Metastatic Lung Carcinoma in the Adrenal Gland (tissue), 1 donor: ENCODE measurements around the genes MED8 and ERI3.

DNA sequence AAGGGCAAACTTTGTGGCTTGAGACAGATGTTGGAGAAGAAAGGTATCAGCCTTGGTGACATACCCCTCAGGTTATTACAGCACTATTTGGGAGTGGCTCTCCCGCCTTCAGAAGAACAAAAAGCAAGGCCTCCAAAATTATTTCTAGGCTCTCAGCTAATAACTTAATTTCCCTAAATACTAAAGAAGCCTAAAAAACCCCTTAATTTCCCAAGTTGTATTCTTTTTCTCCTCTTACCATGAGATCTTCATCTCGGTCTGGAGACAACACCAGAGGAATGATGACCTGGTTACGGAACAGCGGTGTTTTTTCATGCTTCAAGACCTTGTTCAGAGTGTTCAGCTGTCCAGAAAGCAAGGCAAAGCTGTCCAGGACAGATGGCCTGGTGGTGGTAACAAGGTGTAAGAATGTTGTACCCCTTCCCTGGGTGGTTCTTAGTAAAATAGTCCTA, 2.3 kb downstream of the MED8 start:
- PRO-cap: no peak

DNA sequence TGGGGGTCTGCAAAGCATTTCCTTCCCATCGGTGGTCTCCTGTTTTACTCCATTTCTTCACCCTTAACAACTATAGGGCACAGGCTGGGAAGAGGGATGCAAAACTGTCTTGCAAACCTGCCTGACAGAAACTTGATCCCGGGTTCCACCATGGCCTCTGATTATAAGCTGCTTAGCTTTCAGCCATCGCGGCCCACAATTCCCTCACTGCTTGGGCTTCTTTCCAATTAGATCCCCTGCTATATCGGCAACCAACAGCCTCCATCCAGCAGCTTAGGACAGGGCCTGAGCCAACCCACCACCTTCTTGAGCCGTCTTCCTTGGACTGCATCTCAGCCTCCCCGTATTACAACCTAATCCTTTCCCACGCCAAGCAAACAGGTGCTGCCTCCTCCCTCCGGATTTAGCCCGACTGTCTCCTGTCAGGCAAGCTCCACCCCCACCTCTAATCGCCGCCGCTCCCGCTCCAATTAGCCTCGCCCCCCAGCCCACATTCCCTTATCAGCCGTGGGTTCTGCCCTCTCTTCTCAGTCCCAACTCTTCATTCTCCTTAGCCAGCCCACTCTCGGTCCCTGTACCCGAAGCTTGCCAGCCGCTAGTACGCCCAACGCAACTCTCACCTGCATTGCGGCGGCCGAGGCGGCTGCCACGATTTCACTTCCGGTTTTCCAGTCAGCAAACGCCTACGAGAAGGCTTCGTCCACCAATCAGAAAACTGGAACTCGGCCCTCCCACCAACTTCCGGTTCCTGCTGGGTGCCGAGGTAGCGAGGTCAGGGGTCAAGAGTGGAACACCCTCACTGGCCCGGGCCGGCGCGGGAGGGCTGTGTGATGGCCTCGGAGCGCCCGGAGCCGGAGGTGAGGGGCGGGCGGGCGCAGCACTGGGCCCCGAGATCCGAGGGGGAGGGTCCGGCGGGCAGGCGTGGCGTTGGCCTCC, at the start of gene MED8:
MED8 (minus strand) TSS at position 662 of the 936 bp plus-strand sequence.
- PRO-cap: bidirectional peak, plus-strand start at position 770 of the sequence, minus-strand start at position 662 of the sequence

GRCh38 chr1:43419623-43420425, 30.1 kb downstream of the SZT2 start:
- PRO-cap: no peak

DNA sequence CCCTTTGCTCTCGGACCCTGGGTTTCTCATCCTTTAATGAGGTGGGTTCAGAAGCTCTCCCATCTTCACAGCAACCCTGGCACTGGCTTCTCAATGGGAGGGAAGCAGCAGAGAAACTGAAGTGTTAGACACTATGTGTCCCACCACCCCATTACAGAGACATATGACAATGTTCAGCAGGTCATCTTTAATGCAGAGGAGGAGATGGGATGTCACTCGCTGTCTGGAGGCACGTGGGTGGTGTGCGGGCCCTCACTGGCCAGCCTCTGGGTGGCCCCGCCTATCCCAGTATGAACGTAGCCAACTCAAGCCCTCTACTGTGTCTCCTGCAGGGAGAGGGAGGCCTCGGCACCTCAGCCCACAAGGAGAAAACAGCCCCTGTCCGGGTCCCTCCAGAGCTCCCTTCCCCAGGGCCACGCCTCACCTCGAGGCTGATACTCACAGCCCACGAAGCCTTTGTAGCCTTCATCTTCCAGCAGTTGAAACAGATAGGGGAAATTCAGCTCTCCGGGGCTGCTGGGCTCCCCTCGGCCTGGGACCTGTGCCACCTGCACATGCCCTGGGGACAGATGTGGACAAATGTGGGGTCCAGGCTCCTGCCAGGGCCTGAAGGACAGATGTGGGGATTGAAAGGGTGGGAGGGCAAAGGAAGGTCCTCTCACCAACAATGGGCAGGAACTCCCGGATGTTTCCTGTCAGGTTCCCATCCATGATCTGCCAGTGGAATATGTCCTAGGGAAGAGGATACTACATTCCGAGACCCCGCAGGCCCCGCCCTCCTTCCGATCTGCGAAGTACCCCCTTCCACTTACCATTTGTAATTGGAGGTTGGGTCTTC, 2.5 kb downstream of the HYI start:
- PRO-cap: no peak

- PRO-cap: no peak
These were observed 1.6 kb downstream of the HYI start for GRCh38 chr1:43452193-43452556.

DNA sequence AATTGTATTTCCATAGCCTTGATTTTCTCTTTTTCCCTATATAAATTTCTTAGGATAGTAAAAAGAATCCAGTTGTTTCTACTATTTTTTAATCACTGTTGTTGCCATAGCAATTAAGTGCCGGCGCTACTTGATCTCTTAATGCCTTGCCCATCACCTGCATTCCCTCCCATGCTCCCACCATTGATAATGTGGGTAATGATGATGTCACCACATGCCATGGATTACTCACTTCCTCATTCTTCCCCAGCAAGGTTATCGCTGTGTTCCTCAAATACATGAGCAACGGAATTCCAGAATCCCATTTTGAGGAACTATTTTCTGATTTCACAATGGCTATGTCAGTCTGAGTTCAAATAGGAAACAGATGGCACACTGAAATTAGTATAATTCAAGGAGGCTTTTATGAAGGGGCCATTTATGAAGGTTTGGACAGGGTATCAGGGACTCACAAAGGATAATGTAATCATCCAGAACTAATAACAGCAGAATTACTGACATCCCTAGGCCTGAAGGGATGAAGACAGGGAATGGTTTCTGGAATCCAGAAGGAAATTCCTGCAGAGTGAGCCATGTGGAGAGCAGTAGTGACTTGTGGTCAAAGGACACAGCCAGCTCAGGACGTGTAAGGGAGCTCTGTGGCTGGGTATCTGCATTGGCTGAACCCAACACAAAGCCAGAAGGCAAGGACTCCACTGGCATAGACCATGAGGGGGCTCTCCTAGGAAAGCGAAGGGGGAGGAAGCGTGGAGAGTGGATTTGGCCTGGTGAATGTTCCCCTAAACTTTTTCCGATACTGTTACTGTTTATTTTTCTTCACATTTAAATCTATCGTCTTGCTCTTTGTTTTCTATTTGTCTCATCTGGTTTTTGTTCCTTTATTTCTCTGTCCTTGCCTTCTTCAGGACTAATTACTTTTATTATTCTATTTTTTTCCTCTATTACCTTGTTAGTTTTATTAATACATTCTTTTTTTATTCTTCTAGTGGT, 19.0 kb upstream of the HYI start:
- PRO-cap: no peak

DNA sequence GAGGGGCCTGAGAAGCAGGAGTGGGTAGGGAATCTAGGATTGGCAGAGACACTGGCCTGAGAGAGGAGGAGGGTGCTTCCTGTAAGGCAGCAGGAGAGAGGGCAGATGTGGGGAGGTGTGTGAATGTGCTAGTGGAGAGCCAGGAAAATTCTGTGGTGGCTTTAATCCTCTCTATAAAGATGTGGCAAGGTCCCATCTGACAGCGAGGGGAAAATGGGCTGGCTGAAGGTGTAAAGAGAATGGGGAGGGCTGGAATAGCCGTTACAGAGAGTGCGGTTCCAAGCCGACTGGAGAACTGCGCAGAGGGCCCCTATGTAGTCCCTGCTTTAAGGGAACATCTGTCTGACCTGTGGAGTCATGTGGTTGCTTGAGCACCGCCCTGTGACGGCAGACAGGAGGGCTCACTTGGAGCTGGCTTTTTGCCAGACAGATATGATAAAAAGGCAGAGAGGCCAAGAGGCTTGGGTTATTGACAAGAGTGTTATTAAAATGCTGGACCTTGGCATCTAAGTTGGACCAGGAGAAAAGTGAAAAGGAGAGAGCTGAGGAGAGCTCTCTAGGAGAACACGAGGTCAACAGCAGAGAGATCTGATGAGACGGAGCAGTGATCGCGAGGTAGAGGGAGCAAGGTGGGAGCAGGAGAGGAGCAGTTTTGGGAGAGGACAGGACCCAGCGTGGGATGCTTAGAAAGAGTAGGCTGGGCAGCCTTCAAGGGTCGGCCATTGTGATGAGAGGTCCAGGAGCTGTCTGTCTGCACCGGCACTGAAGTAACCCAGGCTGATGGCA, 5.9 kb upstream of the PTPRF start:
- PRO-cap: no peak

- PRO-cap: bidirectional peak, plus-strand start at chr1:43531752, minus-strand start at chr1:43531634
These were observed 730 bp downstream of the PTPRF start for GRCh38 chr1:43531206-43532019.

DNA sequence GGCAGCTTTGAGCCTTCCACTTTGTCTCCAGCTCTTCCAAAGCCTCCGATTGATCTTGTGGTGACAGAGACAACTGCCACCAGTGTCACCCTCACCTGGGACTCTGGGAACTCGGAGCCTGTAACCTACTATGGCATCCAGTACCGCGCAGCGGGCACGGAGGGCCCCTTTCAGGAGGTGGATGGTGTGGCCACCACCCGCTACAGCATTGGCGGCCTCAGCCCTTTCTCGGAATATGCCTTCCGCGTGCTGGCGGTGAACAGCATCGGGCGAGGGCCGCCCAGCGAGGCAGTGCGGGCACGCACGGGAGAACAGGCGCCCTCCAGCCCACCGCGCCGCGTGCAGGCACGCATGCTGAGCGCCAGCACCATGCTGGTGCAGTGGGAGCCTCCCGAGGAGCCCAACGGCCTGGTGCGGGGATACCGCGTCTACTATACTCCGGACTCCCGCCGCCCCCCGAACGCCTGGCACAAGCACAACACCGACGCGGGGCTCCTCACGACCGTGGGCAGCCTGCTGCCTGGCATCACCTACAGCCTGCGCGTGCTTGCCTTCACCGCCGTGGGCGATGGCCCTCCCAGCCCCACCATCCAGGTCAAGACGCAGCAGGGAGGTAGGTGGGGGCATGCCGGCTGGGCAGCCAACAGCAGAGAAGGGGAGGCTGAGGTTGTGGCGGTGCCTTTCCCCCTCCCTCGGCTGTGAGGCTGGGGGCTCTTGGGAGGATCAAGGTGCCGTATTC, 58.8 kb upstream of the KDM4A start:
- PRO-cap: no peak

DNA sequence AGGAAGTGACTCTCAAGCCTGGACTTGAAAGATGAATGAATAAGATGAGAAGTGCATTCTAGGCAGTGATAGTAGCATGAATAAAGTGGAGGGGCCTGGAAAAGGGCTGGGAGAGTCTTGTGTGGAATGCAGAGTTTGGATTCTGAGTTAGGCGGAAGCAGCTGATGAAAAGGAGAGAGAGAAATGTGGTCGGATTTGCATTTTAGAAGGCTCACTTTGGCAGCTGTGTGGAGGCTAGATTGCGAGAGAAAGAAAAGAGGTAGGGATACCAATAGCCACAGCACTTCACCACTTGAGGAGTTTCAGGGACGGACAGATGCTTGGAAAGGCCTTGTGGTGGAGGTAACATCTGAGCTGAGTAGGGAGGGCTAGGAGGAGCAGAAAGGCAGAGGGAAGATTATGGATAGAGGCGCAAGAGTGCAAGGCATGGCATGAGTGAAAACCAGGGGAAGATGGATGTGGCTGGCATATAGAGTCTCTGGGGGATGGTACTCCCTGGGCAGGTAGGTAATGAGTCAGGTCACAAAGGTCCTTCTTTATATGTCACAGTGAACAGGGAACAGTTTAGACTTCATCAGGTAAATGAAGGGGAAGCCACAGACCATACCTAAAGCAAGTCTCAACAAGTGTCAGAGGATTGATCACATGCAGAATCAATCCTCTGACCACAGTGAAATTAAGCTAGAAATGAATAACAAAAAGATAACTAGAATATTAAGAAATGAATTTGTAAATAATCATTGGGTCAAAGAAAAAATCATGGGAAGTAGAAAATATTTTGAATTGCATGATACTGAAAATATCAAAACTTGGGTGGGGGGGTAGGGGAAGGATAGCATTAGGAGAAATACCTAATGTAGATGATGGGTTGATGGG, 59.8 kb downstream of the ST3GAL3 start:
- PRO-cap: no peak

- PRO-cap: no peak
These were observed 55.0 kb upstream of the ARTN start for GRCh38 chr1:43878405-43879133.

DNA sequence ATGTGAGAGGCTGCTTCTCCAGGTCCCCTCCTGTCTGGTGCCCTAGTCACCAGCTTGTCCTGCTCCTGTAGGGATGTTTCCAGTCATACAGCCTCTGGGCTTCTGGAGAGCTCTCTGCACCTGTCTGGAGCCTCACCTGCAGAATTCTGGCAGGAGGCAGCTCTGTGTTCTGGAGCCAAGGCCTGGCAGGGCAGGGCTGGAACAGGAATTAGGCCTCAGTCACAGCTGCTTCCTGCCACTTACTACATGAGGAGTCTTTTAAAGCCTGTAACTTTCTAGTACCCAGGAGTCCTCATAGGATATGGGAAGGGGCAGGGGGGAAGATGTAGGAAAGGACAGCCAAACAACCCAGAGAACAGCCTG, 31.5 kb upstream of the ARTN start:
- PRO-cap: no peak

DNA sequence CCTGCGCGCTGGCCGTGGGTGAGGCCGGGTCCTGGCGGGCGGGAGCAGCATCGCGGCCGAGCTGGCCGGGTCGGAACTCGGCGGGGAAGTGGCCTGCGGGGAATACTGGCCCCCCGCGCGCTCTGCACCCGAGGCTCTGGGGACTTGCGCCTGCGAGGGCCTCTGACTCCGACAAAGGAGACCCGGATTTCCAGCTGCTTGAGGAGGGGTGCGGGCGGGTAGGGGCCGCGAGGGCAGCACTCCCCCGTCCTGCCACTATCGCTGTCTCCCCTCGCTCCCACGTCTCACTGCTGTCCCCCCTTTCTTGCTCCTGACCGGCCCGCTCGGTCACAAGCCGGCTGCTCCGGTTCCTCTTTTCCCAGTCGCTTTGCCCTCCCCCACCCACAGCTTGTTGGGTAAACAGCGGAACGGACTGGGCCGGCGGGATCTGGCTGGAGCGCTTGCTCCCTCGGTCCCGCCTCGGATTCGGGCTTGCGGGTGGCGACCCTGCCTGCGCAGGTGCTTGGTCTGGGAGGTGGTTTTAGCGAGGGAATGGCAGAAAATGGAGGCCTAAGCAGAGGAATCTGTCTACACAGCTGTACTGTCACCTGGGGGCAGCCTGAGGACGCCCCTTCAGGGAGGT, 441 bp downstream of the ATP6V0B start:
- PRO-cap: unidirectional peak, minus-strand start at position 369 of the sequence

GRCh38 chr1:44255269-44256254, 42.3 kb downstream of the DMAP1 start:
- PRO-cap: no peak

DNA sequence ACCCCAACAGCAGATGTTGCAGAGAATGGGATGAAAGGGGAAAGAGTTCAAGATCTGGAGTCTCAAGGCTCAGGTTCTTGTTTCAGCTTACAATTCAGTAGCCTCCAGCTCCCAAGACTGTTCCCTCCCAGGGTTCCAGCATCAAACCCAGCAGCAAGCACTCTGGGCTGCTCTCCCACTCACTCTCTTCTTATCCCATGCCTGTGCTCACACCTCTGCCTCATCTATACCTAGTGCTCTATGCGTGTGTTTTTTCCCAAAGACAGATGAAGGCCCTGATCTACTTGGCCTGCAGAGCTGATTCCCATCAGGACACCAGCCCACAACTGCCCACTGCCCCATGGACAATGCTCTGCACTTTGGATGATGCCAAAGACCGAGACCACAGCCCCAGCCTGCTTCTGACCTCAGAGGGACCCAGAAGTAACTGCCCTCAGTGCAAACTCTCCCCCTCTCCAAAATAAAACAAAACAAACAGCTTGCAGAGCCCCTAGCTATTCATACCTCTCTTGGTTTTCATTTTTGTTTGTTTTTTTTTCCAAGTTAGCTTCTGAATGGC, 61.4 kb downstream of the DMAP1 start:
- PRO-cap: no peak

DNA sequence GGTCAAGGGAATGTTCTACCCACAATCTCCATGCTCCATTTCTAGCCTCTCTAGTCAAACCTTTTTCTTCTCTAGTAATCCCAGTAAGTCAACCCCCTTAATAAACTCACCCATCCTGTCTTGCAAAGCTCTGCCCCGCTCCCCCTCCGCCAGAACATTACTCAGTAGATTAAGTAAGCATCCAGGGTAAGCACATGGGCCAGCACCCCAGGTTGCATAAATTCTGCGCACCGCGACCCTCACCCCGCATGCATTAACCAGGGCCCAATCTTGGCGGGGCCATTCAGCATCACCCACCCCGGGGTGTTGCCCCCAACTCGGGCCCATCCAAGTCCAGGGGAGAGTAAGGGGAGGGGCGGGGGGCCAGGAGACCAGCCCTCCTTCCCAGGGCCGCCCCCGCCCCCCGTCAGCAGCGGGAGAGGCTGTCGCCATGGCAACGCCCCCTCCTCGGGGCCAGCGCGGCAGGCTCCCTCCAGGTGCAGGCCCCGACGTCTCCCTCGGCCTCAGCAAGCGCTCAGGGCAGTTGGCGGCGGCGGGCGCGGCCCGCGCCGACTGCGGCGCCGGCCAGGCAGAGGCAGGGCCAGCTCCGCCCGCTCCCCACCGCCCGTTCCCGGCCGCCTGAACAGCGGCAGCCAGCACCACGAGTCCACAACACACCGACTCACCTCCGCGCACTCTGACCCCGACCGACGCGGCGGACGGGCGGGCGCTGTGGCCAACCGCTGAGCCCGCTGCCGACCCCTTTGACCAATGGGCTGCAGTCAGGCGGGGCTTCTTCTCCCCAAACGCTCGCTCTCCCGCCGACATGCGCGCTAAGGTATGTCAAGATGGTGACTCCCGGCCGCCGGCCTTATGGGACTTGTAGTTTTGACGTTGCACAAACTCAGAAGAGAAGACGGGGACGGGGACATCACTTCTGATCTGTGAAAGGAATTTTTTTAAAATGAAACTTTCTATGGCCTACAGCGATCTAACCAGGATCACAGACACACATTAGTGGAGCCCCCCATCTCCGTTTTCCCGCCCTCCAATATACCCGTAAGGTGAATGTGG, at the start of gene ERI3:
ERI3 (minus strand) TSS at position 663 of the 1,053 bp plus-strand sequence.
- PRO-cap: bidirectional peak, plus-strand start at position 880 of the sequence, minus-strand start at position 655 of the sequence

DNA sequence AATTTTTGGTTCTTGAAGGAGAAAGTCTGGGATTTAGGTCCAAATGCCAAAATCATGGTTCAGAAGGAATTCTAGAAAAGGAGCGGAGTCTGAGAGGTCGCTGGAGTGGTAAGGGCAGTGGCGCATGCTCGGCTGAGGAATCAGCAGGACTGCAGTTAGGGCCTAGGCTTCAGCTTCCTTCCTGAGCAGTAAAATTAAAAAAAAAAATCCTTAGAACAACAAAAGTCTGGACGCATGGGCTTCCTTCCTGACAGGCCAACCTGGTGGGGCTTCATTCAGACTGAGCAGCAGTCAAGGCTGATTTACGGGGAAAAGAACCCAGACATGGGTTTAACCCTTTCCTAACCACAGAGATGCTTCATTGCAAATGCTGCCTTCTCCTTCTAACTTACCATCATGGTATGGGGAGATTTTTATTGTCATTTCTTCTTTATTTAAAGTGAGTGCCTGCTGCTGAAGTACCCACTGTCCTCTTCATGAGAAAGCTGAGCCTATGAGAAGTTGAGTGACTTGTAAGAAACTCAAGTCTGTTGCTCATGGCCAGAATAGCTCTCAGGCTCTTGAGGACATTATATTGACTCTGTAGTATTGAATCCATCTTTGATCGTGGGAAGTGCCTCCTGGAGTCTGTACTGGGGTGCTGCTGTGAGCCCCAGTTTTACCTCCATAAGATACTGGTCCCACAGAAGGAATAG, 17.2 kb downstream of the RNF220 start:
- PRO-cap: no peak

DNA sequence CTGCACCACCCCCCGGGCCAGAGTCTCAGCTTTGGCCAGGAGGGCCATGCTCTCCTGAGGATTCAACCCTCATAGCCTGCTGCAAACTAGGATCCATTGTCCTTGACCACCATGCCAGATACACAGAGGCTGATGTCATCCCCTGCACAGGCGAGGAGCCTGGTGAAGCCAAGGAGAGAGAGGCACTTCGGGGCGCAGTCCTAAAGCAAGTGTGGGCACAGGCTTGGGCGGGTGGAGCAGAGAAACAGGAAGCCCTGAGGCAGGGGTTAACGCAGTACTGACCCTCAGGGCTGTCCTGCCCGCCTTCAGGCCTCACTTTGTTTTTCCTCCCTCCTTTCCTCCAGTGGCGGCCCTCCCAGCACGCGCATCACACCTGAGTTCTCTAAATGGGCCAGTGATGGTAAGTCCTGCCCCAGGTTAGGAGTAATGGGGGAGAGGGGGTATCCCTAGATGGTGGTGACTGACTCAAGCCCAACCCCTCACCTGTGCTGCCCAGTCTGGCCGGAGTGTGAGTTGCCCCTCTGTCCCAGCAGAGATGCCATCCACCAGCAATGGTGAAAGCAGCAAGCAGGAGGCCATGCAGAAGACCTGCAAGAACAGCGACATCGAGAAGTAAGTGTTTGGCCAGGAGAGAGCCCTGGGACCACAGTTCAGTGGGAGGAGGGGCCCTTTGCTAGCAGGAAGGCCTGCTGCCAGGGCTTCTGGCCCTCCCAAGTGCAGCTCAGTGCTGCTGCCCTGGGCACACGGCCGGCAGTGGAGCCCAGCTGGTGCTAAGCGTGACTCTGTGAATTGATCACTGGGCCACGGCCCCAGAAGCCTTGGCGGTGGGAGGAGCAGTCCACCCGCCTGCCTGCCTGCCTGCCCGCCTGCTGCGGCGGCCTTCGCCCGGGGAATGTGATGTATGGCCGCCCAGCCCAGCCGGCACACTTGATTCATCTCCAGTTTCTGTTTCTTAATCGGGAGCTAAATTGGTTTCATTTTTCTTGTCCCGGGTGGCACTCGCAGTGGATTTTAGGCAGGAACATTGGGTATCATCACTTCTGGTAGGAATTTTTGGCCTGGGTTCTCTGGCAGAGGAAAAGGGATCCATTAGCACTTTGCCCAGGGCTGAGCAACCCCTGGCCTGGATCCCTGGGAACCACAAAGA, 29.0 kb downstream of the TMEM53 start:
- PRO-cap: no peak

DNA sequence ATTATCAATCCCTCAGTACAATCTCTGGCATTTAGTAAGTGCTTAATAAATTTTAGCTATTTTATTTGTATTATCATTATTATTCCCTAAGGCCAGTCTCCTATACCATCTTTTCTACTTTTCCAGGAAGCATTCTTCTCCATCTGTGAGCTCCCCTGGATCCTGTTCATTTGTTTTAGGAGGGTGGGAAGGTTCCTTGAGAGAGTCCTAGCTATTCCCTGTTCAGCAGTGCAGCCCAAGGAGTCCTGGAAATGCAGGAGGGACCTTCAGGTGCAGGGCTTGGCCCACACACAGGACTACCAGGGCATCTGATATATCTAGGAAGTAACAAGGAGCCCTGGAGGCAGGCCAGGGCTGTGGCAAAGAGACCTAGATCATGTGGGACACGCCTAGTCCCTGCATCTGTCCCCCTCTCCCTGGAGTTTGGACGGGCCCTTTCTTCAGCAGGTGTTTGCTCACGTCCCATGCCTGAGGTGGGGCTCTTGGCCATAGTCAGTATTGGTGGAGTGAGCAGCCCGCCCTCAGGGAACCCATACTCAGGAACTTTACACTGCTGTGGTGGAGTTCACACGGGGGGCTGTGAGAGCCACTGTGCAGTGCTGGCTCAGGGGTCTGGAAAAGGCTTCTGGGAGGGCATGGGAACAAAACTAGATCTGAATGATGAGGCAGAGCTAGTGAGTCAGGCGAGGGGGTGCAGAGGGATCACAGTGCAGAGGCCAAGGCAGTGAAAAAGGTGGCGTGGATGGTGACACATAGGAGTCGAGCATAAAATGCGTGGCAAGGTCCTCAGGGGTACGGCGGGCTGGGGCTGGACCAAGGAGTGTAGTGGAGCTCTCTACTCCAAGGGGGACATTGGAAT, 25.7 kb downstream of the TMEM53 start:
- PRO-cap: no peak

DNA sequence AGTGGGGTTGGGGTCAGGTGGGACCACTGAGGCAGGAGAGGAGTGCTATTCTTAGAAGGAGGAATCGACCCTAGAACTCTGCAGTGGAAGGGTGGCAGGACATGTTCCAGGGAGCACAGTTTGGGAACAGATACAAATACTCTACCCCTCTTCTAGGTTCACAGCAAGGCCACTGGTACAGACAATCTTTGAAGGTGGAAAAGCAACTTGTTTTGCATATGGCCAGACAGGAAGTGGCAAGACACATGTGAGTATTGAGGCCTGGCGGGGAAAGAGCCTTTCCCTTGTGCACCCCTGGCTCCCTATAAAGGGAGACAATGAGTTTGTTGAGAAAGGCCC, 17.7 kb downstream of the KIF2C start:
- PRO-cap: no peak